Peritoneum (tissue), 1 donor: Measurements from ENCODE around the gene SPOUT1.

GRCh38 chr9:128607569-128608432 lies 48.8 kb downstream of the DYNC2I2 start:
- PRO-cap, result no peak

DNA sequence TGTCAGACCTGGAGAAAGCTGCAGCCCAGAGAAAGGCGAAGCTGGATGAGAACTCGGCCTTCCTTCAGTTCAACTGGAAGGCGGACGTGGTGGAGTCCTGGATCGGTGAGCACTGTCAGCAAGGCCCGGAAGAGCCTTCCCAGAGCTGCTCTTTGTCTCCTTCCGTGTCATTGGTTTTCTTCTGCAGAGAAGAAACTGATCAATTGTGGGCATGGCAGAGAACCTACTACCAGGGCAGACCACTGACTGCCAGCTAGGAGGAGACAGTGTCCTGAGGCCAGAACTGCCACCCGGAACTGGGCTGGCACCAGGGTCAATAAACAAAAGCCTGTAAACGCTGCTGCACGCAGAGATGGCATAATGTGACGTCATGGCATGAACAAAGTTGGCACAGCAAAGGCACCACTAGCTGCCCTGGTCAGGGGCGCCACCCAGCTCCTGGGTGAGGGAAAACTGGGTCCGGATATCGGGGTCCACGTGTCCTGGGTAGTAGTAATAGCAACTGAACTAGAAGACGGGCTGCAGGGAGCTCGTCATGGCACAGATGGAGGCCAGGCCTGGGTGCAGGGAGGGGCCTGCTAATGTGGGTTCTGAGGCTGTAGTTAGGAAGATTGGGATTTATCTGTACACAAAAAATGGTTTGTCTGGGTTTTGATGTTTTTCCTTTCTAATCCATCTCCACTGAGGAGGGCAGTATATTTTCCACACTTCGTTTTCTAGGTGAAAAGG lies 32.1 kb downstream of the DYNC2I2 start:
- PRO-cap, result no peak

GRCh38 chr9:128625404-128626313 lies 31.0 kb downstream of the DYNC2I2 start:
- PRO-cap, result no peak

DNA sequence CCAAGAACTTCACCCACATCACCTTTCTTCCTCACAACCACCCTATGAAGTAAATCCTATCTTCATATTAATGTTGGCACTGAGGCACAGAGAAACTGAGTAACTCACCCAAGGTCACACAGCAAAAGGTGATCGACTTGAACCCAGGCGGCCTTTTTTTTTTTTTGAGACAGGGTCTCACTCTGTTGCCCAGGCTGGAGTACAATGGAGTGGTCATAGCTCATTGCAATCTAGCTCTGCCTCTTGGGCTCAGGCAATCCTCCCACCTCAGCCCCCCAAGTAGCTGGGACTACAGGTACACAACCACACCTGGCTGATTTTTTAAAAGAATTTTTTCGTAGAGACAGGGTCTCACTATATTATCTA lies 12.5 kb downstream of the DYNC2I2 start:
- PRO-cap, result no peak

DNA sequence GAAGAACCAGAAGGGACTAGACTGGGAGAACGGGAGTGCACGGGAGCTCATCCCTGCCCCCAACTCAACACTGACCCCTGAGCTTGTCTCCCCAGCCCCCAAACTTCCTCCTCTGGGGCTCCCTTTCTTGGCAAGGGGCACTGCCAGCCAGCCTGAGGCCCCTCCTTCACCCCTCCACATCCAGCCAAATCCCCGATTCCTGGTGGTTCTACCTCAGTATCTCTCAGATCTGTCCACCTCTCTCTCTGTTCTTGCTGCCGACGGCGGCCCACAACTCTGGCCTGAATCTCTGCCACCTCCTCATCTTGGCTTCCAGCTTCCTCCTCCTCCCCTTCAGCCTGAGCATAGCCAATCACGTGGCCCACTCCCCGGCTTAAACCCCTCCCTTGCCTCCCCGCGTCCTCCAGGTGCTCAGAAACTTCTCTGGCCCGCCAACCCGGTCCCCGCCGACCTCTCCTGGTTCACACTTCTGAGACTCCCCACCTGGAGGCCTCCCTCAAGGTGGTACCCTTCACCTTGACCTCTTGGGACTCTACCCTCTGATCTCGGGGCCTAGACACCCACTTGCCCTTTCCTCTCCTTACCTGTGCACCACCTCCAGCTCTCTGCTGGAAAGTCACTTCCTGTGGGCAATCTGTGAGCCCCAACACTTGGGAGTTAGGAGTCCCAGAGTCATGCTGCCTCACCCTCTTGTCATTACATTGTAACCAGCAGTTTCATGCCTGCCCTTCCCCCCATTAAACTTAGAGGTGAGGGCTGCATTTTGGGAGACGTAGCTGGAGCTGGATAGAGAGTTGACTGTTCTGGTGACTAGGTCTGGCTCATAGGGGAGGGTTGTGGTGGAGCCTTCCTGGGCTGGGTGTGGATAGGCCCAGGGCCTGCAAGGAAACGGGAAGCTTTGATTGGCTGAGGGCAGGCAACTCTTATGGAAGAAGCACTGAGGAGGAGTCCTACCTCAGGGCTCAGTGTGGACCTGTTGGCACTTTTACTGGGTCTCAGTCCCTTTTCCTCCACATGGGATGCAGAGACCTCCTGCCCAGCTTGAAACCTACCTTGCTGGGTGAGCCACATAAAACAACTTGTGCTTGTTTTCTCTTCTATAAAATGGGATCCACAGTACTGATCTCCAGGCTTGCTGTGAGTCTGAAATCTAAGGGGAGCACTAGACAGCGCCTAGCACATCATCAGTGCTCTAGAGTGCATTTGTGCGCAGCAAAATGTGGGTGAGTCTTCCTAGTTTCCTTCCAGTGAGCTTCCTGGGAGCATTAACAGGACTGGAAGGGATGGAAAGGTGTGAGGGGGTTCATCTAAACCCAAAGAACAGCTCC lies 4.4 kb upstream of the SET start:
- PRO-cap, result no peak

GRCh38 chr9:128793270-128794292 lies 6.5 kb downstream of the TBC1D13 start:
- PRO-cap, result no peak

- PRO-cap, result no peak
Measured at GRCh38 chr9:128829004-128829672, 456 bp downstream of the SPOUT1 start.

DNA sequence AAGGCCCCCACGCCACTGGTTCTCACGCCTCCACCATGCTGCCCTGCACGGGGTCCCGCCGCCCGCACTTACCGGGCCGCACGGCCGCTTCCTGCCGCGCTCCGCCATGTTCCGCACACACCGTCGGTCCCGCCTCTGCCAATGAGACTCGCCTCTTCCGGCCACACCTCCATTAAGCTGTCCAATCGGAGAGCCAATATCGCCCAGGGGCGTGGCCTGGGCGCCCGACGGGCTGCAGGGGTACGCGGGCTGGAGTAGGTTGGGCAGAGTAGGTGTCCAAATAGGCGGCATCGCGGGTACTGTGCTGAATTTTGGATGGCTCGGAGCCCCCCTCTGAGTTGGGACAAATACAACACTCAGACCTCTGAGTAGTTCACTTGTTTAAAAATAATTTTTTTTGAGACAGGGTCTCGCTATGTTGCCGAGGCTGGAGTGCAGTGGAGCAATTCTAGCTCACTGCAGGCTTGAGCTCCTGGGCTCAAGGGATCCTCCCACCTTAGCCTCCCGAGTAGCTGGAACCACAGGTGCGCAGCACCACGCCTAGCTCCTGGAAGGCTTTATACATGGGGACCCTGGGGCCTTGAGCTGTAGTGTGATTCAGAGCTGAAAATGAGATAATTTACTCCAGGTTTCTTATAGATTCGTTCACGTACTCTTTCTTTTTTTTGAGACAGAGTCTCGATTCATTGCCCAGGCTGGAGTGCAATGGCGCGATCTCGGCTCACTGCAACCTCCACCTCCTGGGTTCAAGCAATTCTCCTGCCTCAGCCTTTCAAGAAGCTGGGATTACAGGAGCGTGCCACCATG lies at the start of gene SPOUT1:
SPOUT1 (minus strand) TSS at position 122 of the 807 bp plus-strand sequence.
- PRO-cap, result unidirectional peak, minus-strand start at position 70 of the sequence; unidirectional peak, minus-strand start at position 115 of the sequence

GRCh38 chr9:128881561-128881785 lies 277 bp downstream of the KYAT1 start:
- PRO-cap, result no peak

DNA sequence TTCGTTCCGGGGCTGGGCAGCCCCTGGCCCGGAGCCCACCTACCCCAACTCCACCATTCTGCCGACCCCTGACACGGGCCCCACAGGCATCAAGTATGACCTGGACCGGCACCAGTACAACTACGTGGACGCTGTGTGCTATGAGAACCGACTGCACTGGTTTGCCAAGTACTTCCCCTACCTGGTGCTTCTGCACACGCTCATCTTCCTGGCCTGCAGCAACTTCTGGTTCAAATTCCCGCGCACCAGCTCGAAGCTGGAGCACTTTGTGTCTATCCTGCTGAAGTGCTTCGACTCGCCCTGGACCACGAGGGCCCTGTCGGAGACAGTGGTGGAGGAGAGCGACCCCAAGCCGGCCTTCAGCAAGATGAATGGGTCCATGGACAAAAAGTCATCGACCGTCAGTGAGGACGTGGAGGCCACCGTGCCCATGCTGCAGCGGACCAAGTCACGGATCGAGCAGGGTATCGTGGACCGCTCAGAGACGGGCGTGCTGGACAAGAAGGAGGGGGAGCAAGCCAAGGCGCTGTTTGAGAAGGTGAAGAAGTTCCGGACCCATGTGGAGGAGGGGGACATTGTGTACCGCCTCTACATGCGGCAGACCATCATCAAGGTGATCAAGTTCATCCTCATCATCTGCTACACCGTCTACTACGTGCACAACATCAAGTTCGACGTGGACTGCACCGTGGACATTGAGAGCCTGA lies 13.3 kb upstream of the PHYHD1 start:
- PRO-cap, result no peak

- PRO-cap, result no peak
Measured at GRCh38 chr9:128946933-128947319, 477 bp downstream of the DOLK start.

- PRO-cap, result no peak
Measured at GRCh38 chr9:129064495-129064951, 16.4 kb upstream of the DOLPP1 start.

- PRO-cap, result no peak
Measured at GRCh38 chr9:129068476-129069062, 12.3 kb upstream of the DOLPP1 start.

GRCh38 chr9:129111799-129112473 lies 721 bp downstream of the PTPA start:
- PRO-cap, result no peak

DNA sequence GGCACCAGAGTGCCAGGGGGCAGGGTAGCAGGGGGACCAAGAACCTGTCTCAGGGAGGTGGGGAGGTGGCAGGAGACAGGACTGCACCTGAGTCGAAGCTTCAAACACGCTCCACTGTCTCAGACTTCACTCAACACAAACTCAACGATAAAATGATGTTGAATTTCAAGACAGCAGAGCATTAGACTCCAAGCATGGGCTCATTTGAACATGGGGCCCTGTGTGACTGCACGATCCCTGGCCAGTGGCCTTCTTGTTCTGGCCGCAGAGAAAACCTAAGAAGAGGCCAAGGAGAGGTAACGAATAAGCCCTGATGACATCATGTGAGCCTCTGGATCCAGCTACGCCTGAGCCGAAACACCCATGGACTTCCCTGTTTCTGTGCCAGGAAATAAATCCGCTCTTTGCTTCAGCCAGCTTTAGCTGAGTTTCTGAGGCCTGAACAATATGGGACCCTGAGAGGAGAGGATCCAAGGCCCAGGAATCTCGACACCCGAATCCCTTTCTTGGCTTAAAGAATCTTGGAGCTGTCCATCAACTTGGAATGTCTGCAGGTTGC lies 13.9 kb downstream of the IER5L start:
- PRO-cap, result no peak

DNA sequence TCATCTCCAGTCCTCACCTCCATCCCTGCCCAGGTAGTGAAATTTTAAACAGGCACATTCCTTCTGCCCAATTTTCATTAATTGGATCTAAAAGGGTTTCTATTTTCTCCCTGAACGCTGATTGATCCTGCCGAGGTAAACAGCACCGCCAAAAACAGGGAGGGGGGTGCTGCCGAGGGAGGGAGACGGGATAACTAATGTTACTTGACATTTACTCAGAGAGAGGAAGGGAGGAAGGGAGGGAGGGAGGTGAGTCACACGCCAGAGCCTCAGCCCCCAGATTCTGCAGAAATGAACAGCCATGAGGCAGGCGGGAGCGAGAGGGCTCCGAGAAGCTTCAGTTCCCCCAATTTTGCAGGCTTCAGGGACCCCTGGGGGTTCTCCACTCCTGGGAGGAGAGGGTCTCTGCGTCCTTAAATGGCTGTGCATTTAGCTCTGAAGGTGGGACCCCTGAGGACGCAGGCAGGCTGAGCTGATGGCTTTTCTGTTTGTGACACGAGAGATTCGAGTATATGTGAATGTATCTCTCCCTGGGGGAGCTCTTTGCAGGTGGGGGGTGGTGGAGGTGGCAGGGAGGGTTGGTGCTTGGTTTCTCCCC lies 59.1 kb upstream of the IER5L start:
- PRO-cap, result no peak

- PRO-cap, result no peak
Measured at GRCh38 chr9:129283244-129283571, 105.1 kb upstream of the IER5L start.

DNA sequence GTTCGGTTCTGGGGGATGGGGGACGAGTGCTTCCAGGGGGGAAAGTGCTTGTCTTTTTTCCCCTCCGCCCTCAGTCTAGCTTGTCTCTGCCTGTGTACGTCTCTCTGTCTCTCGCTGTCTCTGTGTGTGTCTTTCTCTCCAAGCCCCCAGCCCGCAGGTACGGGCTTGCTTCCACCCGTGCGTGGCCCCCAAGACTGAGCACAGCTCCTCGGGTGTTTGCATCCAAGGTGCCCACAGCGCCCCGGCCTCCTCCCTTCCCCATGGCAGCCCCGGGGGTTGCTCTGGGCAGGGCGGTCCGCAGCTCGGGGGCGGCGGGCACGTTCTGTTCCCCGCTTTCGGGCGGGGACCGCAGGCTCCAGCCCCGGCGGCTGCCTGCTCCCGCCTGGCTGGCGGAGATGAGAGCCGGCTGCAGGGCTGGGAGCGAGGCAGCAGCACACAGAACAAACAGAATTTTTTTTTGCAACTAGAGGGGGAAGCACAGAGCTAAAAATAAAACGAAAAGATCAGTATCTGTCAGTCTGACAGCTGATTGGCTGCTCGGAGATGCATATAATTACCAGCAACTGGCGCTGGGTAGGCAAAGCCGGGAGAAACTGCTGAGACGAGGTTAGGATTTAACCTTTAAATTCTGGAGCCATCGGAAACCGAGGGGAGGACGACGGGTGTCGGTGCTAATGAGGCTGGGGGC lies 142.5 kb upstream of the IER5L start:
- PRO-cap, result unidirectional peak, plus-strand start at position 576 of the sequence; unidirectional peak, plus-strand start at position 580 of the sequence

GRCh38 chr9:129442763-129443423 lies 178.0 kb downstream of the C9orf50 start:
- PRO-cap, result no peak

DNA sequence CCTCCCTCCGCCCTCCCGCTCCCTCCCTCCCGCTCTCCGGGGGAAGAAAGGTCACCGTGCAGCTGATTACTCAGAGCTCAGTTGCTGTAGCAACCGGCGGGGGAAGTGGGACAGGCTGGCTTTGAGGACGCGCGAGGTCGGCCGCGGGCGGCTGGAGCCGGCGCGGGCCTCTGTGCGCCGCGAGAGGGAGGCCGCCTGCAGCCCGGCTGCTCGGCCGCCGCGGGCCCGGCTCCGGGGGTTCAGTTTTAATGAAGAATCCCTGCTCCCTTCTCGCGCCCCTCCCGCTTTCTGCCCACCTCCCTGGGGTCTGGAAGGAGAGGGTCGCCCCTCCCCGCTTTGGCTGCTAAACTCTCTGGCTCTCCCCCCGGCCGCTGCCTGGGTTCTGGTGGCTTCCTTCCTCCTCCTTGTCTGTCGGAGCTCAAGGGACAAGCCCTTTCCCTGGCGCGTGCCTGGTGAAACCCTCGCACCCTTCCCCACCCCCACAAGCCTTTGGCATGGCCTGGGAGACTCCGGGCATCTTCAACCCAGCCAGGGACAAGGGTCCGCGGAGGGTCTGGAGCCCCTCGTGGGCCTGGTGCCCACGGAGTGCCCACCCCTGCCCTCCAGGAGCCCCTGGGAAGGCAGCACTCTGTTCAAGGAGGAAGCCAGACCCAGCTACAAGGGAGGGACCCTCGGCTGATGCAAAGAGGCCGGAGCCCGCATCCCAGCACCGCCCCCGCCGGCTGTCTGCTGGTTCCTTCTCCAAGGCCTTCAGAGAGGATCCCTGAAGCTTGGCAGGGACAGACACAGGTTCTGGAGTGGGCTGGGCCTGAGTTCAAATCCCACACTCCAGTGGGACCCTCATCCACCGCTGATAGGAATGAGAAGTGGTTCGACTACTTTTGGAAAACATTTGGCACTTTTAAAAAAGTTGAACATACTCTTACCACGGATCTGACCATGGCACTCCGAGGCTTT lies 160.2 kb downstream of the C9orf50 start:
- PRO-cap, result unidirectional peak, plus-strand start at position 180 of the sequence; bidirectional peak, plus-strand start at position 753 of the sequence, minus-strand start at position 658 of the sequence